HEK293 (cell line): Measurements from ENCODE around the gene USP10.

GRCh38 chr16:84699237-84700118, at the start of gene USP10:
Gene USP10, plus strand, starts transcription at chr16:84700000.
- PRO-cap: bidirectional peak, plus-strand start at chr16:84700004, minus-strand start at chr16:84699887
- RRBS, 2 experiments: 1% methylated on average over 40 of the region's 79 CpGs

DNA sequence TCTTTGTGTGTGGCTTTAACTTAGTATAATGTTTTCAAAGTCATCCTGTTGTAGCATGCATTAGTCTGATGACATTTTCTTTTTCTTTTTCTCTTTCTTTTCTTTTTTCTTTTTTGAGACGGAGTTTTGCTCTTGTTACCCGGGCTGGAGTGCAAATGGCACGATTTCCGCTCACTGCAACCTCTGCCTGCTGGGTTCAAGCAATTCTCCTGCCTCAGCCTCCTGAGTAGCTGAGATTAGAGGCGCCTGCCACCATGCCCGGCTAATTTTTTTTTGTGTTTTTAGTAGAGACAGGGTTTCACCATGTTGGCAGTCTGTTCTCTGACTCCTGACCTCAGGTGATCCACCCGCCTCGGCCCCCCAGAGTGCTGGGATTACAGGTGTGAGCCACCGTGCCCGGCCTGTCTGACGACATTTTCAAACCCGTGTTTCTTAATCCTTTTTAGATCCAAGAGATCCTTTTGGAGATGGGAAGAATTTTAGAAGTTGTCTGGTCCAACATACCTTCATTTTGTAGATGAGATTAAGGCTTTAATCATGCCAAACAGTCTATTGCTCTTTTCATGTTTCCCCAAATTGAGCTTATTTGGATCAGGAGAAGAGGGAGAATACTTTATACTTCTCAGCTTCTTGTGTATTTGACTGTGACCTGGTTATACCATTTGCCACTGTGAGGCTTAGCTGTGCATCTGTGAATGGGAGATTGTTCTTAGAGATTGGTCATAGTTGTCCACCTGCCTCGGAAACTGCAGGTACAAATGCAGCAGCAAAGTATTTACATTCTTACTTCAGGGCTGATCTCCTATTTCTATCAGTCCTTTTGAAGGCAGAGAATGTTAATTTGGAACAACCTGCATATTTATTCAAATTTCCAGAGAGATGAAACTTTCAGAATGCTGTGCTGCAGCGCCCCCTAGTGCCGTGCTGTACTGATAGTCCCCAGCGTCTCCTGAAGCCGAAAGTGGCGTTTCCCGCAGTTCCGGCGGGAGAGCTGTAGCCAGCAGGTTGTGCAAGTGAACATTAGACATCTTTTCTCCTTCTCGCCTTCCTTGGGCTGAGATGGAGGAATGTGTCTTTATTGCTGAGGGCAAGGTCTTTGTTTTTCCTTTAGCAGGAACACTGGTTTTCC, 25.9 kb downstream of the USP10 start:
- PRO-cap: unidirectional peak, plus-strand start at position 976 of the sequence
- RRBS, 2 experiments: no CpG with 5 or more reads among the region's 22 CpGs

GRCh38 chr16:84830647-84831342, 11.0 kb downstream of the CRISPLD2 start:
- PRO-cap: no peak
- RRBS, 2 experiments: 91% methylated on average over 4 of the region's 12 CpGs; no CpG with 5 or more reads in 1 of the 2 experiments

GRCh38 chr16:84851186-84851793, 31.5 kb downstream of the CRISPLD2 start:
- PRO-cap: no peak
- RRBS, 2 experiments: no CpG with 5 or more reads among the region's 15 CpGs

DNA sequence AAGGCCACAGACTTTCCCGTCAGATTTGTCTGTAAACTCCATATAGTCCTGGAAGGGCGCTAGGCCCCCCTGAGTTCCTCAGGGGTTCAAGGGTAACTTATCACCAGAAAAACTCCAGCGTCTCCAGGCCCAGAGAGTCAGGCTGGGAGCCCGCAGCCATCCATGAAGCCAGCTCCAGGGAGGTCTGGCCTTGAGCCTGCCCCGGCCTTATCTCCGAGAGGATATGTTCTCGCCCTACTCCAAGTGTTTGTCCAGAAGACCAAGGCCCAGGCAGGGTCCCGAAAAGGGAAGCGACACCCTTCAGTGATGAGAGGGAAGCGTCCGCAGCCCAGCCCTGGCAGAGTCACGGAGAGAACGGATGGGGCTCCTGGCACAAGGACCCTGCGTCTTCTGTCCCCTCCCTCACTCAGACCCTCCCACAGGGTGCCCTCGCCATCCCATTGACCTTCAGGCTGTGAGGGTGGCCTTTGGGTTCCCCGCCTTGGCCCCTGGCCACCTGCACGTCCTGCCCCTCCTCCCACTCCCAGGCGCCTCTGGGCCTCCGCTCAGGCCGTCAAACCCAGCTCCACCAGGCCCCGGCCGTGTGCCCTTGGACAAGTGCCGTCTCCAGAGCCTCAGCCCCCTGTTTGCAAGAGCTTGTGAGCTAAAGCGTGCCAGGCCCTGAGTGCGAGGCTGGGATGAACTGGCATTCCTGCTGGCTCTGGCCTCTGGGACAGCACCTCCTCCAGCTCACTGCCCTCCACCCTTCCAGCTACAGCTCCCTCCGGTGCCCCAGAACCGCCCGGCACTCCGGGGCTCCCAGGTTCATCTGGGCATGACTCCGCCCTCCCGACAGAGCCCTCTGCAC, 83.5 kb downstream of the ZDHHC7 start:
- PRO-cap: no peak
- RRBS, 2 experiments: no CpG with 5 or more reads among the region's 31 CpGs

GRCh38 chr16:84952175-84953287, 58.8 kb downstream of the ZDHHC7 start:
- PRO-cap: no peak
- RRBS, 2 experiments: no CpG with 5 or more reads among the region's 17 CpGs

DNA sequence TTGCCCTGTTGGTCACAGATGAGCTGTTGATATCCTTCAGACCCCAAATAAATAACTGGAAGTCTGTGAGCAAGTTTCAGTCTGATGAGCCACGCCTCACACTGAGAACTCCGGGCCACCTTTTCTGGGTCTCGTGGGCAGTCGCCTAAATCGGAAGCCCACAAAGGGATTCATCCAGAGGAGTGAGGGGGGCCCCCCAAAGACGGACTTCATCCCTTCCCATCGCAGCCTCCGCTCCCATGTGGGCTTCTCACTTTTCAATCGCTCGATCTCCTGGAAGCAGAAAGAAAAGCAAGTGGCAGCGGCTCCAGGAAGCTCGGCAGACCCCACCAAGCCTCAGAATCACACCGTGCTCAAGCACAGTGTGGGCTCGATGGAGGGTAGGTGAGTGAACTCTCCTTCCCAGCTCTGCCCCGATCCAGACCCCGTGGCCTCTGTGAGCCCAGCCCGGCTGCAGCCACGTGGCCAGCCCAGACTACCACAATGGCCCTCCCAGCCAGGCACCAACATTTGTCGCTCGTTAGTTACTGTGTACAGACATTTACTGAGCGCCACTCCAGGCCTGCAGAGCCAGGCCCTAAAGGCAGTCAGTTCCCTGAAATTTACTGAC, 35.0 kb downstream of the ZDHHC7 start:
- PRO-cap: no peak
- RRBS, 2 experiments: no CpG with 5 or more reads among the region's 21 CpGs

GRCh38 chr16:85003024-85003287, 8.4 kb downstream of the ZDHHC7 start:
- PRO-cap: no peak
- RRBS, 2 experiments: 94 to 96% methylated on average over 1 of the region's 6 CpGs

DNA sequence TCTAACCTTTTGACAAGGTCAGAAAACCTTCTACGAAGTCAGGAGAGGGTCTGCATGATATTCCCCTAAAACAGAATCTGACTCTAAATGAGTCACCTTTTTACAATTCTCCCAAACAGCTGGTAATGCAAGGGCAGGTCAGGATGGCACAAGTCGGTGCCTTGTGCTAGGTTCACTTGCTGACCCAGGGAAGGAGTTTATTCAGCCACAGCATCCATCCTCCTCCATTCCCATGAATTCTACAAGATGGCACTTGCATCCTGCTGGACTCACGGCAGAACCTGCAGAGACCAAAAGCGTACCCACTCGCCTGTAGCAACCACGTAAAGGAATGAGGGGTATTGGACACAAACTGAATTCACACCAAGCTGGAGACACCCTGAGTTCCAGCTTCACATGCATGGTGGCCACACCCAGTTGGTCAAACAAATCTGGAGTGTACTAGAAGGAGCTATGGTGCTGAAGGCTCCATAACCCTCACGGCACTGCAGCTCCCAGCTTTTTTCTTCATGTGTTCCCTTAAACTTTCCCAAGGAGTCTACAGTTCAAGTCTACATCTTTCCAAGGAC, 1.5 kb upstream of the KIAA0513 start:
- PRO-cap: no peak
- RRBS, 2 experiments: no CpG with 5 or more reads among the region's 7 CpGs

DNA sequence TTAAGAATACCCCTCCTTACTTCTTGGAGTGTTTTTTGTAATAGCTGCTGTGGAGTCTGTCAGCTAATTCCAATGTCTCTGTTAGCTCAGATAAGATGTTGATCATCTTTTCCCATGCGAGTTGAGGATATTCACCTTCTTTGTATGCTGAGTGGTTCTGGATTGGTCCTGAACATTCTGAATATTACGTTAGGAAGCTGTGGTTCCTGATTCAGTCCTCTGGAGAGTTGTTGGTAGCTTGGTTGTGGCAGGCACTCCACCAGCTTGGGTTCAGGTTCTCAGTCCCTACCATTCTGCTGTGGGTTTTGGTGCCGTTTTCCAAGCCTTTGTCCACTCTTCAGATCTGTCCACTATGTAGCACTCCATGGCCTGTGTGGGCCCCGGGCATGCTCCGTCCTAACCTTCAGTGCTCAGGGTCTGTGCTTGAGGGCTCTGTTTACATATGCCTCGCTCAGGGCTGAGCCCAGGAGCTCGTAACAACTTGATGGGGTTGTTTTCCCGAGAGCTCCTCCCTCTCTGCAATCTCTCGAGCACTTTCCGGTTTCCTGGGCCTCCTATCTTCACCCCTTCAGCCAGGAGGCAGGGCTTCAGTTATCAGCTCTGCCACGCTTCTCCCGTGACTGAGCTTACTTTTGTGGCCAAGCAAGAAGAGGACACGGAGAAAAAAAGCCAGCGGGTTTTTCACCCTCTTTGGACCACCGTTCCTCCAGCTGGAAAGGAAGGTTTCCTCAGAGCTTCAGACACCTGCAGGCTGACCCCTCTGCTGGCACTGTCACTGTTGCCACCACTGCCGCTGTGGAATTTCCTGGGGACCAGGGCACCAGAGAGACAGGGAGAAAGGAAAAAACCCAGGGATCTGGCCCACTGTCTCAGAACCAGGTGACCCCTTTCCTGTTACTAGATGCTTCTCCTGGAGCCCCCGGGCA, 19.5 kb downstream of the KIAA0513 start:
- PRO-cap: no peak
- RRBS, 2 experiments: no CpG with 5 or more reads among the region's 17 CpGs

GRCh38 chr16:85055306-85056373, 28.0 kb downstream of the KIAA0513 start:
- PRO-cap: no peak
- RRBS, 2 experiments: no CpG with 5 or more reads among the region's 23 CpGs

- PRO-cap: no peak
- RRBS, 2 experiments: no CpG with 5 or more reads among the region's 18 CpGs
Observed at GRCh38 chr16:85072497-85073386, 39.5 kb downstream of the CIBAR2 start.

DNA sequence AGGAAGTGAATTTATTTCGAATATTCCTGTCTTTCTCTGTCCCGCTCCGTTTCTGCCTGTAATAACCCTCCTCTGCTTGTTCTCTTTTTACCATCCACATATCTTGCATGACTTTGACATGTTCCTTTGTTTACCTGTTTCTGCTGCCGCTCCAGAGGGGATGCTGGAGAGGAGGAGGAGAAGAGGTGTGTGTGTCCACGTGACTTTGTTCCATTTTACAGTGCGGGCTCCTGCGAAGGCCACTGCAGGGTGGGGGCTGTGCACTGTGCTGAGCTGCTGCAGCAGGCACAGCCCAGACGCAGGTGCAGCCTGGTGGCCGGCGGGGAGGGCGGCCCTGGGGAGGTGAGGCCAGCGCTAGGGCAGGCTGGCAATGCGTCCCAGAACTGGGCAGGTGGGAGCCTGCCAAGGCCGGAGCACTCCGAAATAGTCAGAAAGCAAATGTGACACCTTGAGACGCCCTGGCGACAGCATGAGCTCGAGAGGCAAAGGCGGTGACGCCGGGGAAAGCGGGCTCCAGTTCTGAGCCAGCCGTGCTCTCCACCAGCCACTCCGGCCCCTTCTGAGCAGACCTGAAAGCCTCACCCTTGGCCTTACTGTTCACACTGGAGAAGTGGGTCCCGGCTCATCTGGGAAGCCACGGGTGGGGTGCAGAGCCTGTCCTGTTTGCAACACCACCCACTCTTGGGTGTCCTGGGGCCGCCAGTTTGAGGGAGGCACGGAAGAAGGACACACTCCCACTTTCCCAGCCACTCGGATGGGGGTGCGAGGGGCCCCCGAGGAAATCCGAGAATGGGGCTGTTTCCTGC, 29.7 kb downstream of the CIBAR2 start:
- PRO-cap: no peak
- RRBS, 2 experiments: 87 to 94% methylated on average over 10 of the region's 32 CpGs

GRCh38 chr16:85167514-85168037, 55.3 kb upstream of the CIBAR2 start:
- PRO-cap: no peak
- RRBS, 2 experiments: 33% methylated on average over 2 of the region's 5 CpGs; no CpG with 5 or more reads in 1 of the 2 experiments

DNA sequence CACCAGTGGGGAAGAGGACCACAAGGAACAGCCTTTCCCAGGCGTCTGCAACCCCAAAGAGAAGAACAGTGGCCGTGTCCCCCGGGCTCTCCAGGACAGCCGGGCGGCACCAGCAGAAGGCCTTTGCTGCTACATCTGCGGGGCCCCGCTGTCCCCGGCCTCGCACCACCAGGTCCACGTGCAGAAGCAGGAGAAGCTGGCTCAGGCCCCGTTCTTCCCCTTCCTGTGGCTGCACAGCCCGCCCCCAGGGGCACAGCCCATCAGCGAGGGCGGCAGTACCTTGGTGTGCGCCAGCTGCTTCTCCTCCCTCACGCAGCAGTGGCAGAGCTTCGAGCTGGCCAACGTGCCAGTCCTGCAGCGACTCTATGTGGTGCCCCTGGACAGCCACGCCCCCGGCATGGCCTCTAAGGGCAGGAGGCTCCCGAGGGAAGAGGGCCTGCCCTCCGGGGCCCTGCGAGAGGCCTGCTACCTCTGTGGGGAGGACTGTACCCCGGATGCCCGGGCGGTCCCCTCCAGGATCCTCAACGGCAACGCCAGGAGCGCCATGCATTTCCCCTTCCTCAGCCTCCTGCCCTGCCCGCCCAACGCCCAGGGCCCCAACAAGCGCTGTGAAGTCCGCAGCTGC, 58.3 kb upstream of the CIBAR2 start:
- PRO-cap: no peak
- RRBS, 2 experiments: 88 to 97% methylated on average over 10 of the region's 34 CpGs

- PRO-cap: no peak
- RRBS, 2 experiments: 84 to 86% methylated on average over 6 to 7 of the region's 18 CpGs
Observed at GRCh38 chr16:85205632-85206248, 93.5 kb upstream of the CIBAR2 start.

- PRO-cap: no peak
- RRBS, 2 experiments: 15 to 73% methylated on average over 1 of the region's 8 CpGs
Observed at GRCh38 chr16:85330610-85331169, 218.4 kb upstream of the CIBAR2 start.

DNA sequence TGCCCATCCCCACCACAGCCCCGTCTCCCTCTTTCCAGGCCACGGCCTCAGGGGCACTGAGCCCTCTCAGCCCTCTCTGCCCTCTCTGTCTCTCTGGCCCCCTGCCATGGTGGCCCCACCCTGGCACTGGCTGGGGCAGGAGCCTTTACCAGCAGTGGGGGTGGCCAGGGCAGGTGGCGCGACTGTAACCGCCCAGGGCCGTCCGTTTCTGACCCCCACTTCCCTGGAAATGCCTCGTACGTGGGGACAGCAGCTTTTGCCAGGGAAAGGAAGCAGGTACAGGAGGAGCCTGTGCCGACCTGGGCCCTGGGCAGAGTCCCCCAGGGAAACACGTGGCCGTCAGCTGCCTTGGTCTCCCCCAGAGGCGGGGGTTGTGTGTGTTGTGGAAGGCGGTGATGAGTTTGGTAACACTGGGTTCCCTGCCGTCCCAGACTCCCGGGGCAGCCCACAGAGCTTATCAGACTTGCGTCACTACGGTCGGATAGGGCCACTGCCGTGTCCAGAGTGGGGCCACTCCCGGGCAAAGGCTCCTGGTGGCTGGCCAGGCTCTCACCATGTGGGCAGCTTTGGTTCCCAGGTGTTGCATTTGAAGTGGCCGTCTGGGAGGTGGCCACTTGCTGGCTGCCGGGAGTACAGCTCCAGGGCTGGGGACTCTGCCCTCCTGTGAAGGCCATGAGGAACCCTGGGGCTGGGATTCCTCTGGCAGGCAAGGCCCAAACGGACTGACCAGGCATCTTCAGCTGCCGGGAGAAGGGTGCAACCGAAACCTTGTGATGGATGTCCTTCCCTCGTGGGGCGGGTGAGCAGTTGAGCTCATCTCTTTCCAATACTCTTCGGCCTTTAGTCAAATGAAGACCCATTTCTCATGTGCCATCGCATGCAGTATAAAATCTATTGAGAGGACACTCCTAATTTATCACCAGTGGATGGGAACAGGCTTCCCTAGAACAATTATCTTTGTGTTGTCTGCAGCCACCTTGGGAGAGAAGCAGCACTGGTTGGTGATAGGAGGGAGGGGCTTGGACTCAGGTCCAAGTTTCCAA, 249.5 kb upstream of the CIBAR2 start:
- PRO-cap: no peak
- RRBS, 2 experiments: 85 to 94% methylated on average over 4 to 6 of the region's 30 CpGs

DNA sequence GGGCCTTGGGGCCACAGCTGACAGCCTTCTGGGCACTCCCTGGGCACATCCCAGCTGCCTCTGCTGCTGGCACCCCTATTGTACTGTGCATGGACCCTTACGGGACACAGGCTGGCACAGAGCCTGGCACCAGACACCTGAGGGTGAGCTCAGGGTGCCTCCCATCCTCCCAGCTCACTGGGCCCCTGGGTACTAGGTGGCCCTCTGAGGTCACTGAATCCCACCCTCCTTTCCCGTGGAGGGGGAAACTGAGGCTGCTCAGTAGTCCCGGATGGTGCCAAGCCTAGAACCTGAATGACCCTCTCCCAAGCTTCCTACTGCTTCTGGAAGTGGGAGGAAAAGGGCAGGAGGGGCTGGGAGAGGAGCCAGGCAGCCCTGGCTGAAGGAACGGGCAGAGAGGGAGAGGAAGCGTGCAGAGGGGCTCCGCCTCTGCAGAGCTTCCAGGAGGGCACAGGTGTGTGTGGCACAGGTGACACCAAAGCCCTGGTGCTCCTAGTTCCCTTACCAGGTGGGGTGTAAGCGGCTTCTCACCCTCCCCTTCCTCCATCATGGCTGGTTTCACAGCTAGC, 241.5 kb upstream of the GSE1 start:
- PRO-cap: no peak
- RRBS, 2 experiments: no CpG with 5 or more reads among the region's 7 CpGs

DNA sequence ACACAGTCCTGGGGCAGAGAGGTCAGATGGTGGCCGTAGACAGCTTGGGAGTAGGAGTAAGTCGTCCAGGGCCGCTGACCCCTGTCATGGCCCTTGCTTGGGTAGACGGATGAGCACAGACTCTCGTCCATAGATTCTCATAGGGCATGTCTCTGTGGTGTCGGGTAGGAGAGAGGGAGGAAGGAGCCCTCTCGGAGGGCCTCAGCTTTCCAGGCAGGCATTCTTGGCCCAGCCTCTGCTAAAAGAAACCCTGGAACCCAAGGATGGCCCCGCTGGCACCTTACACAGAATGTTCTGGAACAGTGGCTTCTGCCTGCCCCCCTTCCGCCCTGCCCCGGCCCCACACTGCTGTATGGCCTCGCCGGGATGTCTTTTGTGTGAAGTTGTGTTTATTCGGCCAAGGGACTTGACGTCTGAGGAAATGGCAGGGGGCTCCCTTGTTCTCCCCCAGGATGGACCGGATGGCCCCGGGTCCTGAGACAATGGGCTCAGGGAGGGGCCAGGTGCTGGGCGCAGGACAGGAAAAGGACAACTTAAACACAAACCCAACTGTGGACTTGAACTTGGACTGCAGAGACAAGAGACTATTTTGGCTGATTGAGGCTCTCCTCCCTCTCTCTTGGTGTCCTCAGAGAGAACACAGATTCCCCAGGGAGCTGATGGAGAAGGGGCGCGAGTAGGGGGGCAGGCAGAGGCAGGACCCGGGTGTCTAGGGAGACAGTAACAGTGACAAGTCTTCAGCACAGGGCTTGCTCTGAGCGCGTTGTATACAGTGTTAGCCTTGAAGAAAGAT, 81.6 kb upstream of the GSE1 start:
- PRO-cap: no peak
- RRBS, 2 experiments: 69 to 100% methylated on average over 3 to 6 of the region's 22 CpGs